Spleen (tissue), 7 donors: ENCODE data around the gene TARS3.

- PRO-cap, 4 experiments, result no peak in any of the 4 experiments
- RAMPAGE, long total RNA, 4 experiments, result no peak in any of the 4 experiments
These were observed 69.3 kb downstream of the ASB7 start for GRCh38 chr15:100671463-100672327.

- PRO-cap, 4 experiments, result no peak in any of the 4 experiments
- RAMPAGE, long total RNA, 4 experiments, result no peak in any of the 4 experiments
These were observed 92.2 kb downstream of the ASB7 start for GRCh38 chr15:100694499-100695010.

DNA sequence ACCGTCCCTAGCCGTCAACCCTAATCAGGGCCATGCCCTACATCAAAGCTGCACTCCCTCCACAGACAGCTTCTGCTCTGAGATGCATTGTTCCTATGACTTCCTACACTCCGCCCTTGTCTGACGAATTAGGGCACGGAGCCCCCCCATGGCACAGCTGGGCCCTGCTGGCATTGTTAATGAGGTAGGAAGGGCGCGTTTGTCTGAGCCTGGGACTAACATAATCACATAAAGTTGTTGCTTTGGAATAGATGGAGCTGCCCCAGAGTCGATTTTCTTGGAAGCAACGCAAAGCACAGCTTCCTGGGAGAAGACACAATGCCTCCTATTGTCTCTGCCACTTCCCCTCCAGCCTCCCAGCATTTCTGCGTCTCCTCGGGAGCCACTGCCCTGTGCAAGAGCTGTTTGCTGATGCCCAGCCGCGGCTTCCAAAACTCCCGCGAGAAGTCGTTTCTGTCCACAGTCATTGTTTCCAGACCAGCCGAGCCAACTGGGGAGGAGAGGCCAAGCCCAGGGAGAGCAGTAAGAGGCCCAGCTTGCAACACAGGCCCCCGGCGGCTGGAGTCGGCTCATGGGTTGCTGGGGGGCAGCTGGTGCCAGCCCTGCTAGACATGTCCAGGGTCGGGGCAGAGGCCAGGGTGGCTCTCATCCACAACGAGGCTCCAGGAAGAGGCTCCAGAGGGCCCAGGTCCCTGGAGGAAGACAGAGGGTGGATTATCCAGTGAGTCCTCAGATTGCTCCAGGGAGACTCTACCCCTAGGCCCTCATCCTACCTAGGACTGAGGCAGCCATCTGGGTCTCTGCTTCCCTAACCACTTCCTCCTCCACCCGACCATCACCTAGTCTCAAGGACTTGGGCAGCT lies 18.0 kb upstream of the ALDH1A3 start:
- PRO-cap, 4 experiments, result no peak in any of the 4 experiments
- RAMPAGE, long total RNA, 4 experiments, result no peak in any of the 4 experiments

GRCh38 chr15:100940740-100941415 lies 21.7 kb downstream of the LRRK1 start:
- PRO-cap, 4 experiments, result peak in 1 of 4 experiments; most common minus-strand start chr15:100940995 (in 1)
- RAMPAGE, long total RNA, 4 experiments, result no peak in any of the 4 experiments

GRCh38 chr15:101006882-101007392 lies 87.8 kb downstream of the LRRK1 start:
- PRO-cap, 4 experiments, result no peak in any of the 4 experiments
- RAMPAGE, long total RNA, 4 experiments, result no peak in any of the 4 experiments

- PRO-cap, 4 experiments, result no peak in any of the 4 experiments
- RAMPAGE, long total RNA, 4 experiments, result no peak in any of the 4 experiments
These were observed 151.4 kb downstream of the LRRK1 start for GRCh38 chr15:101070399-101071057.

GRCh38 chr15:101184014-101184331 lies 67.9 kb downstream of the CHSY1 start:
- PRO-cap, 4 experiments, result no peak in any of the 4 experiments
- RAMPAGE, long total RNA, 4 experiments, result no peak in any of the 4 experiments

- PRO-cap, 4 experiments, result peak in 2 of 4 experiments; most common plus-strand start chr15:101189450 (in 2); most common minus-strand start chr15:101189304 (in 2)
- RAMPAGE, long total RNA, 4 experiments, result start-site peak on the minus strand in 1 of 4 experiments, at chr15:101189170-101189576 at its widest, 6 to 20 reads per replicate
These were observed 62.9 kb downstream of the CHSY1 start for GRCh38 chr15:101188601-101189688.

DNA sequence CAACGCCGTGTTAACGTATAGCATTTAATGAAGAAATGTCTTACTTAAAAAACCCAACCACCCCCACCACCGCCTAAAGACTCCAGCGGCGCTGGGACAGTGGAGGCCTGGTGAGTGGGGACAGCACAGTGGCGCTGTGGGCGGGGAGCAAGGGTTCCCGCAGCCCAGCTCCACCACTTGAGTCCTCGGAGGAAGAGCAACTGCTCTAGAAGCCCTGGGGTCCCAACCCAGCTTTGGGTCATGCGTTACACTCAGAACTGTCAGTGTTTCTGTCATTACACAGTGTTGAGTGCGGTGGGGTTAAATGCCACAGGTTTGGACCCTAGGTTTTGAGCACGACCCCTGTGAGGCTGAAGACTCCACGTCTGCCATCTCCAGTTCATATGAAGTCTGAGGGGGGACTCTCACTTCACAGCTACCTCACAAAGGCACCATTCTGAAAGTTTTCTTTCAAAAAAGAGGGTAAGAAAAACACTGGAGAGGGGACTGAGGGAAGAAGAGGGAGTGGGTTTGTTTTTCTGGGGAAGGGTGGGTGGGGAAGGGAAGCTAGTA lies 62.0 kb downstream of the CHSY1 start:
- PRO-cap, 4 experiments, result peak in 1 of 4 experiments; most common plus-strand start position 176 of the sequence (in 1)
- RAMPAGE, long total RNA, 4 experiments, result no peak in any of the 4 experiments

- PRO-cap, 4 experiments, result peak in 1 of 4 experiments; most common minus-strand start chr15:101198871 (in 1)
- RAMPAGE, long total RNA, 4 experiments, result no peak in any of the 4 experiments
These were observed 53.1 kb downstream of the CHSY1 start for GRCh38 chr15:101198732-101199244.

DNA sequence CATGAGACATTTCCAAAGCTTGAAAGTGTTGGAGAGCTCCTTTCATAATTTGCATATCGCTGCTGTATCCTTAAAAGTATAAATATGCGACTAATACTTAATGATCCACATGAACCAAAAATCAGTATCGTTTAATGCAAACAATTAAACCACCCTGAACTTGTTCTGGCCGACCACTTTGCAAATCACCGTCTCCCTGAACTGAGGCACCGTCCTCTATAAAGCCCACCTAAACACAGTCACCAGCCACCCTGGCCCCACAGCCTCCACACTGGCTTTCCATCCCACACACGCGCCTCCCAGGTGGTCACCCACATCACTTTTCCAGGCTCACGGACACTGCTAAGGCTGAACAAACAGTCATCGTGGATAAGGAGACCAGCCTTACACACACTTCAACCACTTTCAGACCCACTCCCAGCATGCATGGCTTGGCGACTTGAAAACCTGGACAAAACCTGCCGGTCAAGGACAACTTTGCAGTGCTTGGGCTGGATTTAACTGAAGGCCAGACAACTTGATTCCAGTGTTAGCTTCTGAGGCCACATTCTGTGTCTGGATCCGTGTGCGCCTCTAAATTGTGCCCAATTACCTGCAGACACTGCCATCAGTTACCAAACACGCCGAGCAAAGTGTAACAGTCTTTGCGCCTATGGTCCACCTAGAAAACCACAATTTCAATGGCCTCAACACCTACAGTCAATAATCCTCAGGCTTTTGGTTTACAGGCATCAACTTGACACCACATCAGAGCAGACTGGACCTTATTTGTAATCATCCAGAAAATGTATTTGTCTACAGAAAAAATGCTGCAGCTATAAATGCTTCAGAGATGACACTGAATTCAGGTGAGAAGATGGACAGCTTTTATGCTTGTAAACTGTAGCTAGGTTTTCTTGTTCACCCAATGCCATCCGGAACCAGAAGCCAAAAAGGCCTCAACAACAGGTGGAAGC lies 8.3 kb downstream of the CHSY1 start:
- PRO-cap, 4 experiments, result no peak in any of the 4 experiments
- RAMPAGE, long total RNA, 4 experiments, result no peak in any of the 4 experiments

- PRO-cap, 4 experiments, result no peak in any of the 4 experiments
- RAMPAGE, long total RNA, 4 experiments, result no peak in any of the 4 experiments
These were observed 2.5 kb downstream of the SELENOS start for GRCh38 chr15:101274850-101275113.

GRCh38 chr15:101277838-101278960 lies 914 bp upstream of the SELENOS start:
- PRO-cap, 4 experiments, result peak in 1 of 4 experiments; most common minus-strand start chr15:101278138 (in 1)
- RAMPAGE, long total RNA, 4 experiments, result no peak in any of the 4 experiments

DNA sequence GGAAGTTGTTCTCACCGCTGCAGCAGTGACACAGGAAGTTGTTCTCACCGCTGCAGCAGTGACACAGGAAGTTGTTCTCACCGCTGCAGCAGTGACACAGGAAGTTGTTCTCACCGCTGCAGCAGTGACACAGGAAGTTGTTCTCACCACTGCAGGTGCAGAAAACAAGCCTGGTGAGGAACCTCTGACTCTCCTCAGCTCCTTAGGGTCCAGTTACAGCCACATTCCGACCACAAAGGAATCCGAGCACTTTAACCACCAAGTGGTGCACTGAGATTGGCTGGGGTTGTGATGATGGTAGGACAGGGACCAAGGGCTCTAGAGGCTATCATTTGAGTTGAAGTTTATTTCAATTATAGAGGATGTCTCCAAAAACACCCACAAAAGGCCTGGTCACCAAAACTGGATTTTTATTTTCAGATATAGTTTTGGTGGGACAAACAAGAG lies 39.3 kb upstream of the SNRPA1 start:
- PRO-cap, 4 experiments, result no peak in any of the 4 experiments
- RAMPAGE, long total RNA, 4 experiments, result no peak in any of the 4 experiments

DNA sequence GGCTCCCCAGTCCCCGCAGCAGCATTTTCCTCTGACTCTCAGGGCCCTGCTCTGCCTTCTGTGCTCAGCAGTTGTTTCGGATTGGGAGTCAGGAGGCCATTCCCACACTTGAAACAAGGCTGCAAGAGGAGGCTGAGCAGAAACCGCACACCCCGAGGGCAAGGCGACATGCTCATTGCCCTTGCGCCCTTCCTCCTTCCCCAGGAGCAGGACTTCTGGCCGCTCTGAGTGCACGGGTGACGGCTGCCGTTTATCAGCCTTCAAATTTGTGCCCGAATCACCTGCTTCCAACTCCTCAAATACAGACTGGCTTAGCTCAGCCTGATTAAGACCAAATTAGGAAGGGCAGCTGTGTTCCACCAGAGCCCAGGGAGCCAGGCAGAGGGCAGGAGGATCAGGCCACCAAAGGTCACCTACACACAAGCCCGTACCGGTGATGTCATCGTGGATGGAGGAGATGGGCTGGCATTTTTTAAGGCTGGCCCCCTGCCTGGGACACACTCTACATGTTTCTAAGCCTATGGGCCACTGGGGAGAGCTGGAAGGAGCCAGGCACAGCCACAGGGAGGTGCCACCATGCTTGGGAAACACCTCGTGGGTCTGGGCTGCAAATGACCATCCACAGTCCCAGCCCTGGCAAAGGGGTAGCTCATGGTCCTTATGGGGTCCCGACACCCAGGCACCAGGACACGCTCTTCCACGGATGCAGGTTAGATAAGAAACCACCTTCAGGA lies 38.0 kb downstream of the TM2D3 start:
- PRO-cap, 4 experiments, result no peak in any of the 4 experiments
- RAMPAGE, long total RNA, 4 experiments, result no peak in any of the 4 experiments

- PRO-cap, 4 experiments, result no peak in any of the 4 experiments
- RAMPAGE, long total RNA, 4 experiments, result no peak in any of the 4 experiments
These were observed 26.3 kb downstream of the TM2D3 start for GRCh38 chr15:101625918-101626300.

GRCh38 chr15:101664175-101664935 lies 12.2 kb upstream of the TM2D3 start:
- PRO-cap, 4 experiments, result no peak in any of the 4 experiments
- RAMPAGE, long total RNA, 4 experiments, result start-site peak on the minus strand in 1 of 4 experiments, at chr15:101663808-101664691 at its widest, 6 reads per replicate

GRCh38 chr15:101683935-101684494 lies 31.8 kb upstream of the TM2D3 start:
- PRO-cap, 4 experiments, result no peak in any of the 4 experiments
- RAMPAGE, long total RNA, 4 experiments, result no peak in any of the 4 experiments

GRCh38 chr15:101697011-101697598 lies 27.2 kb downstream of the TARS3 start:
- PRO-cap, 4 experiments, result no peak in any of the 4 experiments
- RAMPAGE, long total RNA, 4 experiments, result no peak in any of the 4 experiments

DNA sequence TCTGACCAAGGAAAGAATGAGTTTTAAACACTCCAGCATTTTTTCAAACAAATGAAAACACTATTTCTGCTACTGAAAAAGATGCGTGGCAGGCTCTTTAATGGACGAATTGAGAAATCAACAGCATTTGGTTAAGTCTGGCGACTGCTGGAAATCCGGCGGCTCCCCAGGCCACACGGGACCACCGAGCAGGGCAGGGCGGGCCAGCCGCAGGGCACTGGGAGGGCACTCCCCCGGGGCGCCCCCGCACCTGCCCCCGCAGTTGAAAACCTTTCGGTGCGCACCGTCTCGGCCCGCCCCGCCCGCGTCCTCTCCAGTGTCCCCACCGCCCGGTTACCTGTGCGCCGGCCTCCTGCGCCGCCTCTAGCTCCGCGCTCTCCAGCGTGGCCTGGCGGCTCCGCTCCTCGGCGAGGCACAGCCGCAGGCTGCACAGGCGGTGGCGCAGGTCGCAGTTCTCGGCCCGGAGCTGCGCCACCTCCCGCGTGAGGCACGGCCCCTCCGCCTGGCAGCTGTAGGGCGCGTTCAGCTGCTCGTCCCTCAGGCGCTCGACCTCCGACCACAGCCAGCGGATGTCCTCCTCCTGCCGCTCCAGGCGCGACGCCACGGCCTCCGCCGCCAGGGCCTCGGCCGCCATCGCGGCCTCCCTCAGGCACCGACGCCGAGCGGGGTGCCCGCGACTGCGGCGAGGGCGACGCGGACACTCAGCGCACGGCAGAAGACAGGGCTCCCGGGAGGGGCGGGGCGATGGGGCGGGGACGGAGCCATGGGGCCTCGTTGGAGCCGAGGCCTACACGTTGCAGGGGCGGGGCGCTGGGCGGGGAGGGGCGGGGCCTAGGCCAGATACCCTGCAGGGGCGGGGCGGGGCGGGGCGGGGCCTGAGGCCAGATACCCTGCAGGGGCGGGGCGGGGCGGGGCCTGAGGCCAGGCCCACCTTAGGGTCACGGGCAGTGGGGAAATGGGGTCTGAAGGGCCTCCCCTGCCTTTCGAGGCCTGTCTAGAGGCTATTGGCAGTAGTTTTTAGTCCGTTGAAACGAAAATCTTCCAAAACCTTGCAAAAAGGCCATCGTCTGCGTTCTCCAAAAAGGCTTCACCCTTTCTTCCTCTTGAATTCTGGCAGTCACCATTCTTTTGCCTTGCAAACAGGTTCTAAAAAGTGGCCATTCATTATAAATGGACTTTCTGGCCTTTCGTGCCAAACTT lies at the start of gene TARS3:
TARS3 (minus strand) TSS at position 720 of the 1,200 bp plus-strand sequence.
- PRO-cap, 4 experiments, result peak in 4 of 4 experiments; most common plus-strand start position 540 of the sequence (in 2); most common minus-strand start position 675 of the sequence (in 3)
- RAMPAGE, long total RNA, 4 experiments, result start-site peak on the minus strand in 1 of 4 experiments, centred at position 427 of the sequence, 8 reads per replicate